ENCODE measurements around the genes OR8J3, SSRP1 and UBE2L6.

GRCh38 chr11:56140038-56140595 lies at the start of gene OR8J3:
Gene OR8J3 (minus strand): TSS chr11:56140201.
- PRO-cap = no peak

GRCh38 chr11:57213070-57214065 lies 23.7 kb downstream of the APLNR start:
- PRO-cap = bidirectional peak, plus-strand start at chr11:57213705, minus-strand start at chr11:57213297

DNA sequence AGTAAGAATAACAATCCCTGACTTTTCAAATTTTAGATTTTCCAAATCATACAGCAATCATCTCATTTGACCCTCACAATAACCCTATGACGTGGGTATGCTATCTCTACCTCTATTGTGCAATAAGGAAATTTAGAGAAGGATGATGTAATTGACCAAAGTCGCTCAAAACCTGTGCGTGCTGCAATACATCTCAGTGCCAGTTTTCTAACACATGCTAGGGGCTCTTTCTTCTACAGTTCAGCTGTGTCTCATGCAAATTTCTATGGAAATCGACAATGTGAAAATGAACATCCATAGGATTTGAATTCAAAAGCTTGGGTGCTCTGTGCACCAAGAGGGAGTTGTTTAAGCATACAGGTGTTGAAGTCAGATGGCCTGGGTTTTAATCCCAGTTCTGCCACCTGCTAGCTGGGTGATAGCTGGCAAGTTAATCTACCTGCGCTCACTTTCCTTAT lies 40.2 kb upstream of the APLNR start:
- PRO-cap = no peak

DNA sequence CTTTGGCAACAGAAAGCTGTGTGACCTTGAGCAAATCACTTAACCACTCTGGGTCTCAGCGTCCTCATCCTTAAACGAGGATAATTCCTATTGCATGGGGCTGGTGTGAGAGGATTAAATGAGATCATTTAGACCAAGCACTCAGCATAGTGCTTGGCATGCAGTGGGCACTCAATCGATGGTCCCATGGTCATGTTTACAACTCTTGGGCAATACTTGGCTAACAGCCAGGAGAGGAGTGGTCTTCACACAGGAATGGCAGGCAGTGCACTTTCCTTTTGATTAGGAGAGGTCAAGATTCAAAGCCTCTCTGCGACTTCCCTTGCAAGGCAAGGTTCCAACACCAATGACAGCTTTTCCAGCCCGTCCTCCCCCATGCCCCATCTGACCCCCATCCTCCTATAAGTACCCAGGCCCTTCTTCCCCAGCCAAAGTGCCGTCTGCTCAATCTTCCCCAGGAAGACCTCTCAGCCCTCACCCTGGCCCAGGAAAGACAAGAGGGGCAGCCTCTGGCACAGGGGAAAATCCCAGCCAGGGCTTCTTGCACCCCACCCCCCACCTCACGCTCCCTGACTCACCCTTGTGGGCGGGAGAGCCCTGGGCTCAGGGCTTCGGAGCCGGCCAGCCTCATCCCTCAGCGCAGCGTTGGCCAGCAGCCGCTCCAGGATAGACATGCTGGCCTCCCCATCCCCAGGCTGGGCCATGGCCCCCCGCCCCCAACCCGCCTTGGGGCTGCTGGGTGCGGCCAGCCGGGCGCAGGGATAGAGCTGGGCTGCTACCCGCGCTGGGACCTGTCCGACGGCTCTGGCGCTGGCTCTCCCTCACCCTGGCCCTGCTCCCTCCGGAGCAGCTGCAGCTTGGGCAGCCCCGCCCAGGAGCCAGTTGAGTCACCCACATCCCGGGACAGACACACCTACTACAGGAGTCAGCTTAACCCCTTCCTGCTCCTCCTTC lies 13.8 kb downstream of the TNKS1BP1 start:
- PRO-cap = no peak

- PRO-cap = no peak
Observed at GRCh38 chr11:57313400-57314049, 11.2 kb downstream of the TNKS1BP1 start.

GRCh38 chr11:57315673-57316528 lies 8.9 kb downstream of the TNKS1BP1 start:
- PRO-cap = no peak

GRCh38 chr11:57334947-57336225 lies at the start of gene SSRP1:
Gene SSRP1 (minus strand): TSS chr11:57335892.
- PRO-cap = unidirectional peak, plus-strand start at chr11:57335108; unidirectional peak, plus-strand start at chr11:57335339; unidirectional peak, plus-strand start at chr11:57335365; bidirectional peak, plus-strand start at chr11:57335520, minus-strand start at chr11:57335550; bidirectional peak, plus-strand start at chr11:57335950, minus-strand start at chr11:57335870

DNA sequence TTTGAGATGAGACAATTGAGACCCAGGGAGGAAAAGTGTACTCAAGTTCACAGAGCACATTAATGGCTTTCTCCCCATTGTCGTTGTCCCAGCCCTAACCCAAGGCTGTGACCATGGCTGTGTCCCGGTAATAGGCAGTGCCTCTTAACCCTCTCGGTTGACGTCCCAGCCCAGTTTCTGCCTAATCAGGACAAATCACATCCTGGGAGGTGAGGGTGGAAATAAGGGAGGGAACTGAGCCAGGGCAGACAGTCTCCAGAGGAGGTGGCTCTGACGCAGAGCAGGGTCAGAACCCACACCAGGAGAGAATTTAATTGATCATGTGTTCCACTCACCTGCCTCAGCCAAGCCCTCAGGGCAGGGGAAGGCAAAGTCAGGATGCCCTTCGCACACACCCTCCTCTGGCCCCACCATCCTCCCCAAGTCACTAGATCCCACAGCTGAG lies 17.0 kb downstream of the SLC43A1 start:
- PRO-cap = no peak

DNA sequence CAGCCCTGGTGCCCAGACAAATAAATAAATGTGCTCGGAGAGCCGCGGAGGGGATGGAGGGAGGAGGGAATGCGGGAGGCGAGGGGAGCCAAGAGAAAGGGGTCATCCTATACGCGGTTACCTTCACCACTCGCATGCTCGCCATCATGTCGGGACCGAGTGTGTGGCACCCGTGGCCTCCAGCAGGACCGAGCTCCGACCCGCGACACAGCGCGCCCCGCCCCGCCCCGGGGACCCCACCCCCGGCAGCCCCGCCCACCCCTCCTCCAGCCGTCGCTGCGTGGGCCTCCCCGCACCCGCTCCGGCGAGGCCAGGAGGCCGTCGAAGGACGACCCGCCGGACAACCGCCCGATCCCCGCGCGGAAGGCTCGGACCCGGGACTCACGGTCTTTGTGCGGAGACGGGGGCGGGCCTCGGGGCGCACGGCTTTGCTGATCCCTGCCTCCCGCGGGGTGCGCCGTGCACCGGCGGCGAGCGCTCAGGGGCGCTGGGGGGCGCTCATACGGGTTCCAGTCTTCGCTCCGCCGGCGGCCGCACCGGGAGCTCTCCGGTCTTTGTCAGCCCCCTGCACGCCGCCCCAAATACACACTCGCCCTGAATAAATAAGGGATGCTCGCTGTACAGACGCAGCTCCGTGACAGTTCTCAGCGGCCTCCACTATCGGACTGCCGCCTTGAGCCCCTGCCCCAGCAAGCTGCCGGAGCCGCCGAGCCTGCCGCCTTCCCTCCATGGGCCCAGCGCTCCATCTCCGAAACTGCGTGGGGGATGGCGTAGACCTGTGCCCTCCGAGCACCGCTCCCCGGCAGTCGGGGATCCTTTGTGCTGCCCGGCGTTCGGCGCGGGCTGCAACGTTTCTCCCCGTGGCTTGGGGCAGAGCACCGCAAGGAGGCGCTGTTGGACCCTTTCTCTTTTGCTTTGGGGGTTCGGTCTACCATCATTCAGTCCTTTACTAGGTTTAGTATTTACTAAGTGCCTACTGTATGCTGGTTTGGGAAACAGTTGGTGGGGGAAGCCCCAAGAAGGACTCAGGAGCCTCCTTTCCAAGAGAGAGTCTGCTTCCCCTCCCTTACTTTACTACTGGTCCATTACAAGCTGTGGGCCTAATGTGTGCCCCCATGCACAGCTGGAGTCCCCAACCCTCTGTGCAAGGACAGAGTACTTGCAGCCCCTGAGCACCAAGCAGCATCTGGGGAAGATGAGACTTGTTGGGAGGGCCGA lies at the start of gene UBE2L6:
Gene UBE2L6, minus strand, starts transcription at position 209 of the 1,218 bp plus-strand sequence.
- PRO-cap = bidirectional peak, plus-strand start at position 313 of the sequence, minus-strand start at position 366 of the sequence; bidirectional peak, plus-strand start at position 501 of the sequence, minus-strand start at position 824 of the sequence

GRCh38 chr11:57597811-57598552 lies 497 bp downstream of the SERPING1 start:
- PRO-cap = bidirectional peak, plus-strand start at chr11:57598015, minus-strand start at chr11:57597906

DNA sequence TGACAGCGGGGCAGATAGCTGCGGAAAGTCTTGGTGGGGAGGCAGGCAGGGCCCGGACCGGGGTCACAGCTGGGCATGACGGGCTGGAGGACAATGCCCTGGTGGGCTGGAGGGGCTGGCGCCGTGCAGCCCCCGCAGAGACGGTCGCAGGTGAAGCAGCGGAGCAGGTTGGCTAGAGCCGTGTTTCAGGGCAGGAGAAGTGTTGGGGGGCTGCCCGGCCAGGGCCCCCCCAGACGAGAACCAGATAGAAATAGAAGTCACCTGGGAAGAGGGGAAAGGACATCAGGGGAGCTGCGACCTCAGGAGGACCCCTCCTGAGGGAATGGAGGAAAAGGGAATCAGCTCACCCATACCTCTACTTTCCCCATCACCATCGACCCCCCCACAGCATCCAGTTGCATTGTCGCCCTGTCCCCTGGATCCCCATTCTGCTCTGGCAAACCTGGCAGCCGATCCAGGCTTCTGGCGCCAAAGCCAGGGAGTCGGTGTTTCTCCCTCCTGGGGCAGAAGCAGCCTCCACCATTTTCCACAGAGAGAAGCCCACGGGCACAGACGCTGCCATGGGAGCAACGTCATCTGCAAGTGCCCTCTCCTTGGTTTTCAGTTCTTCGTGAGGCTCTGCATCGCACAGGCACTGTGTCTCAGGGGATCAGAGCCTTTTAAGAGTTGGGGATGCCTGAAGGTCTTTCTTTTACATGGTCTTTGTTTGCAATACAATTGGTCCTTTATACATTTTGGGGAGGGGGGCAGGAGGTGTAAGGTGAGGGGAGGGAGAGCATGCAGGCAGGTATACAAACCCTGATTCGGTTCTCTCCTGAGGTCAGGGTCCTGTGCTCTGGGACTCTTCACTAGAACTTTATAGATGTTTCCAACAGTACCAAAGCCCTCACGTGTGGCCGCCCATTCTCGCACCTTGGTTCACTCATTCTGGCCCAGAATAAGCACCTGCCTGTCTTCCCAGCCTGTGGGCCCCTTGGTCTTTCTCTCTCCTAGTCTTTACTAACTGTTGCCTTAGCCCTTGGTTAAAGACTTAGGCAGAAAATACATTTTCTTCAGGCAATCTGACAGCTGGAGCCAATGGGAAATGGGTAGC lies 2.3 kb downstream of the YPEL4 start:
- PRO-cap = no peak

DNA sequence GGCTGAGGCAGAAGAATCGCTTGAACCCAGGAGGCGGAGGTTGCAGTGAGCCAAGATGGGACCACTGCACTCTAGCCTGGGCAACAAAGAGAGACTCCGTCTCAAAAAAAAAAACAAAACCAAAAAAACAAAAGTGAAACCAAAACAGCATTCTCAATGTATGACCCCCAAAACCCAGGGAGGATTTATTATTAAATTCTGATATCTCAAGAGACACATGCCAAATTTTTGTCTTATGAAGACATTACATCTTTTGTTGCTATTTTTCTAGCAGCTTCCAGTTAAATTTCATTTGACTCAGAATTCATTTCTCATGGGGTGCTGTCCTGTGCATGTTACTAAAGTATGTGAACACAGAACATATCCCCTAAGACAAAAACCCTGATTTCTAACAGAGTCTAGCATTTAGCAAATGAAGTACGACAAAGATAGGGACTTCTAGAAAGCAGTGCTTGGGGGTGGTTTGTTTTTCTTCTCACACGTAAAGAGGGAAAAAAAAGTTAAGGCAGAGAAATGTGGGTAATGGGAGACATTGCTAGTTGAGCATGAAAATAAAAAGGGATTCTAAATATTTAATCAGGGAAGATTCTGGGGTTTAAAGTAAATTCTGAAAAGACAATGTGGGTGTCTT lies 3.1 kb upstream of the YPEL4 start:
- PRO-cap = no peak

- PRO-cap = no peak
Observed at GRCh38 chr11:57658019-57658361, 428 bp downstream of the CLP1 start.

GRCh38 chr11:57668864-57669150 lies 893 bp downstream of the ZDHHC5 start:
- PRO-cap = no peak

DNA sequence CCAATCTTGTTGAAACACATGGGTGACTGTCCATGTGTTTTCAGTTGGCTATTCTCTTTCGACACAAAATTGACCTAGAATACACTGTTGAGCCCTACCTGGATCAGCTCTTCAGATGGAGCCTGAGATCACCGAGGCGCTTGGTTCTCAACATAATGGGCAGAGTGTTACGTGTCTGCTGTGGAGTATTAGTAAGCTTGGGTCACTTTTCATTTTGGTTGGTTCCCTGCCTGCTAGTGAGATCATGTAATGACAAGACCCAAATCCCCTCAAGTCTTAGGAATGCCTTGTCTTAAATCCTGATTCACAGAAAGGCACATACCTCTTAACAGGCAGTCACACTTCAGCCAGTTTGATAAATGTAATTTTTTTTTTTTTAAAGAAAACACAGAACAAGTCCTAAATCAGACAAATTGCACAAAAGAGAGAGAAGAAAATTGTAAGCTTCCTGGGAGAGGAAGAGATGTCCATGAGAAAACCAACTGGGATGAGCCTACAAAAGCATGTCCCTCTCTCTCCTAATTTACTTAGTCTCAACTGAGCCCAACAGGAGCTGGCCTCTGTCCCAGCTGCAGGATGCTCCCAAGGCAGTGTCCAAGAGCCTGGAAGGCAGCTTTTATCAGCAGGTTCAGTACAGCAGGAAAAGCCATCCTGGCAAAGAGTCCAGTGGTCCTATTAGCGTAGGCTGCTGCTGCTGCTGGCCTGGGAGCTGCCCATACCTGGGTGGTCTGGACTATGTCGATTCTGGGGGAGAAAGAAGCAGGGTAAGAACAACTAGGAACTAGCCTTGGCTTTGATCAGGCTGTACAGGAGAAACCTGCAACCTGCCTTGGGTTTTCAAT lies 8.4 kb downstream of the MED19 start:
- PRO-cap = no peak

DNA sequence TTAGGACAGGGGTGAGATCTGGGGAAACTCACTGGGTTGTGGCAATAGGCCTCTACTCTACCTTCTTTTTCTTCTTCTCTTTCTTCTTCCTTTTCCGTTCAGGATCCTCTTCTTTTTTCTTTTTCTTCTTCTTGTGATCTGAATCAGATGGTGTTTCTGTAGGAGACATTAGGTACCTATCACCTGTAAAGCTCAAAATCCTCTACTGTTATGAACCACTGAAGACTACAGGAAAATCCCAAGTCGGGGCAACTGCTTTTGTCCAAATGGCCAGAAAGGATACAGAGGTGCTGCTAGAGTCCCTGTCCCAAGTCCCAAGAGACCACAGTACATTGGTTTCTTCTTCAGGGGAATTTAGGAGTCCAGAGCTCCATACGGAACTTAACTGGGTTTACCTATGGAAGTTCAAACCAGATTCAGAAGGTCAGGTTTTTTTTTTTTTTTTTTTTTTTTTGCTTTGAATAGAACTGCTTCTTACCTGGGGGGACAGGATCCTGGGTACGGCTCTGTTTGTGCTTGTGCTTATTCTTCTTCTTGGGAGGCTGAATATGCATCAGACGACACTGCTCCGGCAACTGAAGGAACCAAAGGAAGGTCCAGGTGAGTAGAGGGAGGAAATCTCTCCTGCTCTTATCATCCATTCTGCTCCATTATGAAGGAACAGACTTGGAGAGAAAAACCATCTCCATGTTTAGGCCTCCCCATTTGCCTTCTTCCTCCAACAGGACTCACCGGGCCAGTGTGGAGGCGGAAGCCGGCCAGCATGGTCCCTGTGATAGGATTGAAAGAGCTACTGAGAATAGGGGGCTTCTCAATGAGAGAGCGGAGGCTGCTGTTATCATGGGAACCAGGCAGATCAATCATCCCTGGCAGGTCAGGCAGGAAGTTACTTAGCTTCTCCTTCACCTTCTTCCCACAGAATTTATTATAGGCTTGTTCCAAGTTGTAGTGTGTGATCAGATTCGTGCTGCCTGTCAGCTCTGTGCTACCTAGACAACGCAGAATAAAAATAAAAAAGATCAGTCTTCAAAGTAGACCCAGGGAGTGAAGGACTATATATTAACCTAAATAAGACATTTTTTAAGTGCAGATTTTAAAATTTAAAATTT lies 7.4 kb downstream of the MED19 start:
- PRO-cap = no peak

- PRO-cap = no peak
Observed at GRCh38 chr11:57742506-57742787, 1.2 kb downstream of the SELENOH start.

DNA sequence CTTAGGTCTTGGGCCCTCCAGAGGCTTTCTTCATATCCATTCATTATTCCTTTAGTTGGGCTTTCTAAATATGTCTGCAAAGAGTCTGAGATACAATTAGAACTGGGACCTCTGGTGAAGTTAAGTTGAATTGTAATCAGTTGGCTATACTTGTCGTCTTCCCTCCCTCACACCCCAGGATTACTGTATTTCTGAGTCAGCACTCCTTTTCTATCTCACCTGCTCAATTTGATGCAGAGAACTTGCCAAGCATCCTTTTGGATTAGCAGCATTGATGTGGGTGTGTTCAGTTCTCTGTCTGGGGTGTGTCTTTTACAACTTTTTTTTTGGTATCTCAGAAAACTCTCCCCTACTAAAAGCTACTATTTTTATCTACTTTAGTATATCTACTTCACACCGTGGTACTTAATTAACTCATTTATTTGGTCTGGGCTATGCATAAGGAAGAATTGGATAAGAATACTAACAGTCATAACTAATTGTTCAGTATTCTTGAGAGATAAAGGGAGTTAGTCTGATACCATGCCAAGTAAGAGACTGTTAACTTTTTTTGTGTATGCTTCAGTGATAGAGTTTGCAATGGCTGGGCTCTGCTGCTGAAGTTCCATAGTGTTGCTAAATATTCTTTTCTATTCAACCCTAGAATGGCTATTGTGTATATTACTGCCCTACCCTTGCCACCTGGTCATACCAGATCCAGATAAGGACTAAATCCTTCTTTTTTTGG lies 15.1 kb downstream of the CTNND1 start:
- PRO-cap = no peak

GRCh38 chr11:57833073-57833461 lies 71.5 kb downstream of the CTNND1 start:
- PRO-cap = no peak

DNA sequence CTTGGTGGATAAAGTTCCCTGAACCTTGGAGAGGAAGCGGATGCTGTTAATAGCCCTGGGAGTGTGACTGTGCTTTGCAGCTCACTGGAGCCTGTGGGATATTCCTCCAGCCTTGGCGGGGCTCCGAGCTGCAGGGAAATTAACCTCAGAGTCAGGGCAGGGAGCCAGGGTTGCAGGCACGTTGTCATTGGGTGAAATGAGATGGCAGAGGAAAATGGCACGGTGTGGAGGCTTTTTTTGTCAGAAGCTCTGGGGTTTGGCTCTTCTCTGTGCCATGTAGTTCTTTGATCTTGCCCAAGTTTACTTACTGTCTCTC lies 988 bp downstream of the OR9Q1 start:
- PRO-cap = no peak